Cardiac fibroblast (primary cell): ENCODE measurements around a stretch of chr12.

GRCh38 chr12:31370774-31371785 lies 45.1 kb upstream of the SINHCAF start:
- RRBS = 44% methylated on average over 1 of the region's 14 CpGs

DNA sequence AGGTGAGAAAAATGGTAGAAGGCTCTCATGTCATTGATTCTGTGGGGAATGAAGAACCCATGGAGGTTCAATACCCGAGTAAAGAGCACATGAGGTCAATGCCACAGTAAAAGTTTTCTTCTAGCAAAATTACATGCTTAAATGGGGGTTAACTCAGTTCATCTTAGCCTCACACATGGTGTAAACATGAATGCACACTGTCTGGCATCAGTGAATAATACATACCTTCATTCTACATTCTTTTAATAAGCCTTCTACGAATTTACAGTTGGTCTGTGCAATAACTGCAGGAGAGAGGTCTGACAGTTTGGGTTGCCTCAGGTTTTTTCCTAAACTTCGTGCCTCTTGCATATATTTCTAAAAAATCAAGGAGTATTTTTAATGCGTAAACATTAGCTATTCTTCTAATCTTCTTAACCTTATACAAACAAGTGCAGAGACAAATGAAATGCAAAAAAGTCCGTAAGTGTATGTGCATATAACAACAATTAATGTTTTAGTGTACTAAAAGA lies 100.2 kb upstream of the SINHCAF start:
- RRBS = no CpG with 5 or more reads among the region's 5 CpGs

GRCh38 chr12:31587896-31588743 lies 2.8 kb downstream of the DENND5B start:
- RRBS = no CpG with 5 or more reads among the region's 8 CpGs

DNA sequence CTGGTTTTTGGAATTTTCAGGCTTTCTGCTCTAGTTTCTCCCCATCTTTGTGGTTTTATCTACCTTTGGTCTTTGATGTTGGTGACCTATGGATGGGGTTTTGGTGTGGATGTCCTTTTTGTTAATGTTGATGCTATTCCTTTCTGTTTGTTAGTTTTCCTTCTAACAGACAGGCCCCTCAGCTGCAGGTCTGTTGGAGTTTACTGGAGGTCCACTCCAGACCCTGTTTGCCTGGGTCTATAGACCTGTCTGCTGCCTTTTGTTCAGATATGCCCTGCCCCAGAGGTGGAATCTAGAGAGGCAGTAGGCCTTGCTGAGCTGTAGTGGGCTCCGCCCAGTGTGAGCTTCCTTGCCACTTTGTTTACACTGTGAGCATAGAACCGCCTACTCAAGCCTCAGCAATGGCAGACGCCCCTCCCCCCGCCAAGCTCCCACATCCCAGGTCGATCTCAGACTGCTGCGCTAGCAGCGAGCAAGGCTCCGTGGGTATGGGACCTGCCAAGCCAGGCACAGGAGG lies 10.3 kb downstream of the AMN1 start:
- RRBS = no CpG with 5 or more reads among the region's 8 CpGs

- RRBS = no CpG with 5 or more reads among the region's 6 CpGs
Observed at GRCh38 chr12:31728375-31728640, 513 bp downstream of the AMN1 start.

DNA sequence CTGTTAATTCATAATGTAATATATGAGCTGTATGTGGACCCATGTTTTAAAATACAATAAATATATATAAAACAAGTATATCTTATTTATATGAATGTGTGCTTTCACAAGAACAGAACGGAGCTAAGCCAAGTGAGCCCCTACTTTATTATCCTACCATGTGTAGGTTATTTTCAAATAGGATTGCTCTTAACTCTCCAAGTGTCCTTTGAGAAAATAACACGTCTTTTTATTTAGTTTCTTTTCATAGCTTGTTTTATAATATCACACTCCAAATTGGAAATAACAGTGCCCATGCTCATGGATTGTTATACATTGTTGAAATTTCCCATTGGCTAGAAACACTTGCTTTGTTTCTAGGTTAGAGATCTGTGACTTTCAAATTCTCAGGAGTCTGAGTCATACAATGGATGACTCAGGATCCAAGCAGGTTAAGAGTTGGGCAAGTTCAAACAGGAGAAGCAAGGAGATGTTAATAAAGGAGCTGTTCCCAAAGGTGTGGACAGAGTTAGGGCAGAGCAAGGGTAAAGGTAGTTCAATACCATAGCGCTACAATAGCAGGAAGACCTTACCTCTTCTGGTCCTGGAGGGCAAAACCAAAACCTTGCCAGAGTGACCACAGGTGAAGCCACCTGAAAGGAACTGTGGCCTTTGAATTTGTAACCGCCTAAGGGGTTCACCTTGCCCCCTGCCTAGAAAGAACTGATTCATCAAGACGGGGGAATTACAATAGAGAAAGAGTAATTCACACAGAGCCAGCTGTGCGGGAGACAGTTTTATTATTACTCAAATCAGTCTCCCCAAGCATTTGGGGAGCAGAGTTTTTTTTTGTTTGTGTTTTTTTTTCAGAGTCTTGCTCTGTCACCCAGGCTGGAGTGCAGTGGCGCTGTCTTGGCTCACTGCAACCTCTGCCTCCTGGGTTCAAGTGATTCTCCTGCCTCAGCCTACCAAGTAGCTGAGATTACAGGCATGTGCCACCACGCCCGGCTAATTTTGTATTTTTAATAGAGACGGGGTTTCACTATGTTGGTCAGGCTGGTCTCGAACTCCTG lies 4.2 kb upstream of the AMN1 start:
- RRBS = no CpG with 5 or more reads among the region's 11 CpGs

DNA sequence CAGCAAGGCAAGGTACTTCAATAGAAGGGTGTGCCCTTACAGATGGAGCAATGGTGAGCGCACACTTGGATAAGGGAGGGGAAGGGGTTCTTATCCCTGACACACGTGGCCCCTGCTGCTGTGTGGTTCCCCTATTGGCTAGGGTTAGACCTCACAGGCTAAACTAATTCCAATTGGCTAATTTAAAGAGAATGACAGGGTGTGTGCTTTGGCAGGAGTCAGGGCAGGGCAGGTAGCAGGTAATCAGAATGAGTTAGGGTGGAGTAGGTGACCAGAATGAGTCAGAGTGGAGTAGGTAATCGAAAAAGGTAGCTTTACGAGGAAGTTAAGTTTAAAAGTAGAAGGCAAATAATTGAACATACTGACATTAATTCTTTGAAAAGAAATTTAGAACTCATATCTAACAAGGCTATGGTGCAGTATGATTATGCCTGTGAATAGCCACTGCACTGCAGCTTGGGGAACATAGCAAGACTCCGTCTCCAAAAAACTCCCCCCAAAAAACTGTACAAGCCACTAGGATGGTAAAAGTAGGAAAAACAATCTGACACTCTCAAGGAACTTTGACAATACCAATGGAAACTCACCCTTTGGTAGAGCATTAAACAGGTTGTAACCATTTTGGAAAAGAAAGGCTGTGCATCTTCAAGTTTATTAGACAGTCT lies 15.7 kb upstream of the AMN1 start:
- RRBS = no CpG with 5 or more reads among the region's 5 CpGs

DNA sequence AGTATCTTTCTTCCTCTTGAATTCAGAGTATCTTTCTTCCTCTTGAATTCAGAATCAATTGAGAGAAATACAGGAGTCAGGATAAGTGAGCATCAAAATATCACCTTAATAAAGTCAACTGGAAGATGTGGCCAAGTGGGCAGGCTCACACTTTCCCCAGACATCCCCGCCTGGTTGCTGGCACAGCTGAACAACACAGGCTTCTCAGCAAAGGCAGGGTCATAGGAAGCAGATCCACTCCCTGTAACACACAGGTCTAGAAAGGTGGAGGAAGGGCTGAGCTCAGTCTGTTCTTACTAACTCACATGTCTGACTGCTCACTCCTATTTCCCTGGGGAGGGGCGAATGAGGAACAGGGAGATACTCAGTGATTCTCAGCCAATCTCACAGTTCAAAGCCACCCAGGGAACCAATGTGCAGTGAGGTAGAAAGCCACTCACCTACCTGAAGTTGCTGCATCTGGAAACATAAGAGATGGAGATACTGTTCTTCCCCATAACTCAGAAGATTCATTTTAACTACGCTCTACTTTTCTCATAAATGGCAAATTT lies 18.2 kb downstream of the H3-5 start:
- RRBS = no CpG with 5 or more reads among the region's 3 CpGs

- RRBS = no CpG with 5 or more reads among the region's 16 CpGs
Observed at GRCh38 chr12:31989752-31990587, 30.8 kb downstream of the RESF1 start.

DNA sequence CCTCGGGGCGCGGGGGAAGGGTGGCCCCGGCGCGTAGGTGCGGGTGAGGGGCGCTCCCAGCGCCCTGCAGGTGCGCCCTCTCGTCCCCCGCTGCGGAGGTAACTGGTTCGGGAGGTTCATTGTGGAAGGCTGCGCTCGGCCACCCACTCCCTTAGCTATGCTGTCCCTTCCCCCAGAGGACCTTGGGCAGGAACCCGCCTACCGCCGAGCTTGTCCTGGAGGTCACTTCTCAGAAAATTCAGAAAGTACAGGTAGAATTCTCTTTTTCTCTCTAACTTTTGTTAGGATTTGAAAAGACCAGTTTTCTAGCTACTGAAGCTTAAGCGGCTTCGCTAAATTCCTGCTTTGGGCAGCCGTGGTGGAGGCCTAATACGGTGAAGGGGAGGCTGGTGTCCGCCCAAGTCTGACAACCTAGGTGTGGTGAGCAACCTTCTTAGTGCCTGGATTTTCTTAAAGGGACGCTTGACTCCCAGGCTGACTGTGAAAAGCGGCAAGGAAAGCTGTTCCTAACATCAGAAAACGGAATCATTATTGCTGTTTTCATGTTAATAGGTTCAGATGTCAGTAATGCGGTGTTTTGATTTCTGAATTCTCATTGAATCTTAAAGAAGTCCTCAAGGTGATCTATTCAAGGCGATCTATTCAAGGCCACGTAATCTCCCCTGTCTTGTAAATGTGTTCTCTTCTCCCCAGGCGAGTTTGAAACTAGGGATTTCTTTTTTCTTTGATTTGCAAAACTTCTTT lies 781 bp downstream of the FGD4 start:
- RRBS = no CpG with 5 or more reads among the region's 31 CpGs

- RRBS = no CpG with 5 or more reads among the region's 8 CpGs
Observed at GRCh38 chr12:32485662-32486226, 86.4 kb downstream of the FGD4 start.

GRCh38 chr12:32546909-32547678 lies 132.0 kb upstream of the DNM1L start:
- RRBS = no CpG with 5 or more reads among the region's 1 CpG

GRCh38 chr12:32581635-32582462 lies 97.3 kb upstream of the DNM1L start:
- RRBS = no CpG with 5 or more reads among the region's 5 CpGs

GRCh38 chr12:32615572-32616082 lies 63.5 kb upstream of the DNM1L start:
- RRBS = no CpG with 5 or more reads among the region's 9 CpGs

GRCh38 chr12:32877397-32878348 lies 18.9 kb downstream of the PKP2 start:
- RRBS = no CpG with 5 or more reads among the region's 28 CpGs

GRCh38 chr12:32895591-32896298 lies 832 bp downstream of the PKP2 start:
- RRBS = no CpG with 5 or more reads among the region's 21 CpGs

- RRBS = no CpG with 5 or more reads among the region's 4 CpGs
Observed at GRCh38 chr12:34030330-34031104, 8.2 kb downstream of the ALG10 start.

- RRBS = no CpG with 5 or more reads among the region's 2 CpGs
Observed at GRCh38 chr12:38124343-38124826, 192.2 kb upstream of the ALG10B start.

- RRBS = no CpG with 5 or more reads among the region's 3 CpGs
Observed at GRCh38 chr12:38324904-38325437, 8.4 kb downstream of the ALG10B start.

- RRBS = no CpG with 5 or more reads among the region's 18 CpGs
Observed at GRCh38 chr12:39332216-39333524, 110.2 kb downstream of the KIF21A start.